Measurements from ENCODE around the genes GALNT14 and BIRC6.

DNA sequence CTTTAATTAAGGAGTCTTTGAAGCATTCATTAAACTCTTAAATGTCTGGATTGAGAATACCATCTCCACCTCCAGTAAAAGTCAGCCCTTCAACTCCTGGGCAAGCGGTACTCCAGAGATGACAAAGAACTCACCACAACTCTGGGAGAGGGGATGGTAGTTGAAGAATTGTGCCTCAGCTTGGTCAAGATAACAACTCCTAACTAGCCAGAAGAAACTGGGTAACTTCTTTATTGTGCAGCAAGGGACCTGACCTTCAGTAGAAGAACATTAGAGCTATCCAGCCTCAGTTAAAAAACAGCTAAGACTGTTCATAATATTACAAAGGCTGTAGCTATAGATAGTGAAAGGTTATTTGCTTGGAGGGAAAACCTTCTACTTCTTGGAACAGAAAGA lies 146.1 kb downstream of the CAPN13 start:
- PRO-cap = no peak

DNA sequence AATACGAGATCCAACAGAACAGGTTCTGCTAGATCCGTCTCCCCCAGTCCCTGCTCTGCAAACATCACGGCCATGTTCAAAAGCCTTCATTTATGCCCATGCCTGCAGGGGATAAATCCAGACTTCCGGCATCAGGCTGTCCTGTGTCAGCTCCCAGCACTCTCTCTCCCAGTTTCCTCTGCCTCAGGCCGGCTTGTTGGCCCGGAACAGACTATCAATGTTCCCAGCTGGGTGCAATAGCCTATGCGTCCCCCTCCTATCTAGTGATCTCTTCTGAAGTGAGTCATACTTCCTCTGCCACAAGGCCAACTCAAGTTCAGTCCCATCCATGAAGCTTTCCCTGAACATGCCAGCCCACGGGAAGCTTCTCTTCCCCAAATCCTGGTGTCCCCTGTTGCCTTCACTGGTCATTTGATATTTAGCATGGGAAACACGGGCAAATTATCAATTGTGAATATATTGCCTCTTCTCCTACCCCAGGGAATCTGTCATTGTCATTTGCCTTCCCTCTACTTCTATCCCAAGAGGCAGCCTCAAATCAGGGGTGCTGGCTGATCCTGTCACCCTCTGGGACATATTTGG lies 51.1 kb downstream of the CAPN13 start:
- PRO-cap = no peak

GRCh38 chr2:31137818-31139200 lies at the start of gene GALNT14:
Gene GALNT14 (minus strand): TSS chr2:31138440.
- PRO-cap = no peak

- PRO-cap = no peak
Measured at GRCh38 chr2:31227645-31227953, 6.4 kb upstream of the EHD3 start.

GRCh38 chr2:31231494-31231866 lies 2.5 kb upstream of the EHD3 start:
- PRO-cap = no peak

DNA sequence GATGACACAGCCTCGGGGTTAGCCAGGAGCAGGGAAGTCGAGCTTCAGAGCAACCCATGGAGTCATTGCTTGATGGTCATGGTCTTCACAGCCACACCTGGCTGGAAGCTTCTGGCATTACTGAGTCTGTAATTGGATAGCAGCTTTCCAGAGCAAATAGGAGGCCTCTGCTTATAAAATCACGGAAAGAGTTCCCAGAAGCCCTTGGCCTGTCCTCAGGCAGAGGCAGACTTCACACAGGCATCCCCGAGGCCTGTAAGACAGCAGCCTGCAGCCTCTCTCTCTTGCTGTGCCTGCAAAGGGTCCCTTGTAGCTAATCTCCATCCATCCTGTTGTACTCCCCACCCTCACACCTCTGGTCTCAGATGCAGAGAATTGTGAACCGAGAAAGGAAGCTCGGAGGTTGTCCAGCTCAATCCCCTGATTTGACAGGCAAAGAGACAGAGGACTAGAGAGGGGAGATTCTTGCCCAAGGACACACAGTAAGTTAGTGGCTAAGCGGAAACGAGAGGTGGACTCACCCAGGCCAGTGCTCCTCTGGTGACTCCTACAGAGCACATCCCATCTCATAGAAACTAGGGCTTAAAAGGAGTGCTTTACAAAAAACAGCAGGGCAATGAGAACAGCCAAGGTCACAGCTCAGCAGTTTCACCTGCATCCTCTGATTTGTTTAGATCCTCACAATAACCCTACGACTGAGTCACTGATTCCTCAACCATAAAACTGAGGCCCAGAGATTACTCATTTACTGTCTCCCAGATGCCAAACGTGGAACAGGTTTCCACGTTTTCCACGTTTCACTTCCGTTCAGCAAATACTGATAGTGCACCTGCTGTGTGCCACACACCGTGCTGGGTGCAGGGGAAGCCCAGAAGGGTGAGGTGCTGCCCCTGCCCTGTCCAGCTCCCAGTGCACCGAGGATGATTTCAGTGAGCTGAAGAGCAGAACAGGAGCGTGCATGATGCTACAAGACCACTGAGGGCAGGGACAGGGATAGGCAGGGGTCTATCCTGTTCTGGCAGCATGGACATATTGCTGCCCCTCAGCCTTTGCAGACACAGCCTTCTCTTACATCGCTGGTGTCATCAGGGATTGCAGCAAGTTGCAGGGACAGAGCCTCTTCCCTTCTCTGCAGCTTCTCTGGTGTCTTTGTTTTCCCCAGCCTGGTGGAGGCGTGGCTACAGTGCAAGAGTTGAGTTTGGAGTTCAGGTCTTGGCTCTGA lies 22.1 kb downstream of the EHD3 start:
- PRO-cap = no peak

- PRO-cap = no peak
Measured at GRCh38 chr2:31293273-31293688, 59.3 kb downstream of the EHD3 start.

DNA sequence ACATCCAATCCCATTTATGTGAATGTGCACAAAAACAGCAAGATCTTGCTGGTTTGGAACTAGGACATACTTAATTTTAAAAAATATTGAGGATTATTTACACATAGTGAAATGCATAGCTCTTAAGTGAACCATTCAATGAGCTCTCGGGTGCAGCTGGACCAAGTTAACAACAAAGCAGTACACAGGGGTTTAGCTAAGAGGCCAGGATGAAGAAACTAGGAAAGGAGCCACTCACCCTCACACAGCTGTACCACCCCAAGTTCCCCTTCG lies 85.2 kb downstream of the EHD3 start:
- PRO-cap = no peak

GRCh38 chr2:31496227-31497320 lies 82.0 kb upstream of the XDH start:
- PRO-cap = no peak

- PRO-cap = no peak
Measured at GRCh38 chr2:31928783-31929906, 81.7 kb downstream of the MEMO1 start.

- PRO-cap = no peak
Measured at GRCh38 chr2:31980595-31981067, 30.2 kb downstream of the MEMO1 start.

- PRO-cap = no peak
Measured at GRCh38 chr2:32064378-32064878, 1.1 kb downstream of the SPAST start.

DNA sequence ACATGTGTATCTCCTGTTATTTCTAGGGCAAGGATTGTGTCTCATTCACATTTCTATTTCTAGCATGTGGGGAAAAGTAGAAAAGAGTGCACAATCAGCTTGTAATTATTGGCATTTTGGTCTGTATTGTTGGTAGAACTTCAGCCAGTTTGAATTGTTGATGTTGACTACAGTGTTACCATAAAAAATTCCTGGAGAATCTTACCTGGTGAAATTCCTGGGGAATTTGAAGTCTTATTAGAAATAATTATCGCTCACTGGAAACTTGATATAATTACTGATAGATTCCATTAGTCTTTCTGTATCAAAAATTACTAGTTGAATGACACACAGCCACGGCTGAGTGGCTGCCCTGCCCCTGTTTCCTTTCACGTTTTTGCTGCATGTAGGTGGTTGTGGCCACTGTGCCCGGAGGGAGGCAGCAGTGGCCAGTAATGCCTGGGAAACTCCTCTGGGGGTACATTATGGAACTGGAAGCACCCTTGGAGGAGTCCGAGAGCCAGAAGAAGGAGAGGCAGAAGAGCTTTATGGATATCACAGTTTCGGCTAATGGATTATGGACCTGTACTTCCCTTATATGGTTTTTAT lies 35.6 kb downstream of the SLC30A6 start:
- PRO-cap = no peak

DNA sequence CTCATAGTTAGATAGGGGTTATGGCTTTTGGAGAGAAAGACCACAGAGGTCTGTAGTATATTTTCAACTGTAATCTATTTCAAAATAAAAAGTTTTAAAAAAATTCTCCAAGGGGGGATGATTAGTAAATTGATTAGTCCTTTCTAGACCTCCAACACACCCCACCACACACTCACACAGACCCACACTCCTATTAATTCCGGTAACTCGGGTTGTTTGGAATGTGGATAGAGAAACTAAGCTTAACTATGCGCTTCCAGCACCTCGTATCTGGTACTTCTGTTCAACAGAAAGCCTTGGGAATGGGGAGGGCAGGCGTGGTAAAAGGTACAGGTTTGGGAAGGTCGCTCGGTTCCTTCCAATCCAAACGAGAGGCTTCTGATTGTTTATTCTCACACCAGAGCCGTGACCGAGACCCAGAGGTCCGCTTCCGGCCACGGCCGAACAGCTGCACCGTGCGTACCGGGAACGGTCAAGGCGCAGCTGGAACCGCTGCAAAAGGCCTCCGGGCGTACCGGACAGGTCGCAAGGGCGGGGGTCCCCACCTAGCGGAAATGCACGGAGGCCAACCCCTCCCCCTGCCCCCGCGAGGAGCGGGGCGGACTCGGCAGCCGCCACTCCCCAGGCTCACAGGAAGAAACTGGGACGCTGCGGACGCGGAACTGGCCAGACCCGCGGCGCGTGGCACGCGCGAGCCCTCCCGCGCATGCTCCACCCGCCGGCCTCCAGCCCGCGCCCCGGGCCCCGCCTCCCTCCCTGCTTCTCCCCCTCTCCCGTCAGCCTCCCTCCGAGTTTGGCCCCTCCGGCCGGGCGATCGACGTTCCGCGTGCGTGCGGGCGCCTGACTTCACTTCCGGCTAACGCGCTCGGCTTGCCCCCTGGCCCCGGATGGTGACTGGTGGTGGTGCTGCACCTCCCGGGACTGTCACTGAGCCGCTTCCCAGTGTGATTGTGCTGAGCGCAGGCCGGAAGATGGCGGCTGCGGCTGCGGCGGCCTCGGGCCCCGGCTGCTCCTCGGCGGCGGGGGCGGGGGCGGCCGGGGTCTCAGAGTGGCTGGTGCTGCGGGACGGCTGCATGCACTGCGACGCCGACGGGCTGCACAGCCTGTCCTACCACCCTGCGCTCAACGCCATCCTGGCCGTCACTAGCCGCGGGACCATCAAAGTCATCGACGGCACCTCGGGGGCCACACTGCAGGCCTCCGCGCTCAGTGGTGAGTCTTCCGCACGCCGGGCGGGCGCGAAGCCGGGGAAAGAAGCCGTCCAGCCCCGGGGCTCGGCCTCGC lies at the start of gene BIRC6:
BIRC6 (plus strand) TSS at position 749 of the 1,284 bp plus-strand sequence.
- PRO-cap = bidirectional peak, plus-strand start at position 878 of the sequence, minus-strand start at position 642 of the sequence

GRCh38 chr2:32401084-32401822 lies 44.4 kb downstream of the BIRC6 start:
- PRO-cap = no peak

- PRO-cap = no peak
Measured at GRCh38 chr2:32472909-32473296, 116.1 kb downstream of the BIRC6 start.

GRCh38 chr2:32592069-32592549 lies 35.7 kb upstream of the TTC27 start:
- PRO-cap = no peak

DNA sequence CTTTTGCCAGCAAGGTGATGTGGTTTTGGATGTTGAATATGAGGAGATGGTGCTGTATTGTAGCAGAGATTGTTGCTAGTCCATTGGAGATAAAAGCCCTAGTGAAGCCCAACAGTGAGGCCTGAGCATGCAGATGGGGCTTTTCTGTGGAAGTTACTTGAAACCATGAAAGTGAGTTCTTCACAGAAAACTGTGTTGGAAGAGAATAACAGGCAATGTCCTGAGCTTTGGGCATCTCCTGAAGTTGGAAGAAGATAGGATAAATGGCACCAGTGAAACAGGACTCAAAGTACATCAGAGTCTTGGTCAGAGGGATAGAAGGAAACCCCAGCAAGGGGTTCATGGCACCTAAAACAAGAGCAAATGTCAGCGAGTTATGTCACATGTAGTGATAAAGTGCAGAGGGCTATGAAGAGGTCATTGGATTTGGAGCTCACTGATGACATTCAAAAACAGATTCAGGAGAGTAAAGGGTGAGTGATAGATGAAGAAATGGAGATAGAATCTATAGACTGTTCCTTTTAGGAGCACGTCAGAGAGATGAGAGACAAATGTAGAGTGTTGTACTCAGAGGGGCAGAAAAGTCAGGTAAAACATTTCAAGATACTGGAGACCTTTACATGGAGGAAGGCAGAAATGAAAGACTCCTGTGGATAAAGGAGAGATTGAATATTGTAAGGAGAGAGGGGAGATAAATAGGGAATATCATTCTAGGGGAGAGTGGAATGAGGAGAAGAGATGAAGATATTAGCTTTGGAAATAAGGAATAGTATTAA lies 141.3 kb downstream of the TTC27 start:
- PRO-cap = no peak

DNA sequence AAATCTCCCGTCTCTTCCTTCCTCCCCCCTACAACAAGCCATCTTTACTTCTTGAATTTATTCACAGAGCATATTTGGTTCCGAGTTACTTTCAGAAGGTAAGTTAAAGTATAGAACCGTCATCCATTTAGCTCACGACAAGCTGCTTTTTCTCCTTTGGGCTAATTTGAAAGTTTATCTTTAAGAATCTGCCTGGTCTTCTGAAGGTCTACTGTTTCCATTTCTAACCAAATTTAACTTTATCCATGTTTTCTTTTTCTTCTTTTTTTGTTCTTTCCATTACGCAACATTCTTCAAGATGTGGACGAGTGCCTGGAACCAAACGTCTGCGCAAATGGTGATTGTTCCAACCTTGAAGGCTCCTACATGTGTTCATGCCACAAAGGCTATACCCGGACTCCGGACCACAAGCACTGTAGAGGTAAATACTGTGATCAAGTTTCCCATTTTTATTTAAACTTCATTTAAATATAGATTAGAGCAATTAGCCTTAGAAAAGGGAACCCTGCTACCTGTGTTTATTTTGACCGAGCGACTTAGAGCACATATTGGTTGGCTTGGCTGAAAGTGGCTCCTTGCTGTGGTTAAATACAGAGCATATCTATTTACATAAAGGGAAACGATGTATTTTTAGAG lies 183.5 kb upstream of the RASGRP3 start:
- PRO-cap = no peak

- PRO-cap = no peak
Measured at GRCh38 chr2:33436066-33436679, 40.3 kb upstream of the RASGRP3 start.